ENCODE results near the genes SH3PXD2A and XPNPEP1.

- RRBS, 2 experiments: no CpG with 5 or more reads among the region's 1 CpG
Measured at GRCh38 chr10:103793844-103794131, 61.6 kb downstream of the SH3PXD2A start.

- RRBS, 2 experiments: no CpG with 5 or more reads among the region's 12 CpGs
Measured at GRCh38 chr10:103834885-103835549, 20.4 kb downstream of the SH3PXD2A start.

DNA sequence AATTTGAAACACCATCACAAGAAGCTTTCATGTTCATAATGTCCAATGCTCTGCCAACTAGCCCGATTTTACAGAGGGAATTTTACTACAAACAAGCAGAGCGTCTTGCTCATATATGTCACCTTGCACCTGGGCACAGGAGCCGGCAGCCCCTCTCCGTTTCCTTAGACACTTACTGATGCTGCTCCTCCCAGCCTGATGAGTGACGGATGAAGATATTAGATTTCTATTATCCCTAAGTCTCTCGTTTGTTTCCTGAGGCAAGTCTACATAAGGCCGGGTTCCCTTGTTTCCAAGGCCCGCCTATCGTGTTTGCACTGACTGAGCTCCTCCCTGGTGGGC lies 18.6 kb downstream of the SH3PXD2A start:
- RRBS, 2 experiments: no CpG with 5 or more reads among the region's 9 CpGs

GRCh38 chr10:103851993-103852687 lies 3.2 kb downstream of the SH3PXD2A start:
- RRBS, 2 experiments: no CpG with 5 or more reads among the region's 12 CpGs

DNA sequence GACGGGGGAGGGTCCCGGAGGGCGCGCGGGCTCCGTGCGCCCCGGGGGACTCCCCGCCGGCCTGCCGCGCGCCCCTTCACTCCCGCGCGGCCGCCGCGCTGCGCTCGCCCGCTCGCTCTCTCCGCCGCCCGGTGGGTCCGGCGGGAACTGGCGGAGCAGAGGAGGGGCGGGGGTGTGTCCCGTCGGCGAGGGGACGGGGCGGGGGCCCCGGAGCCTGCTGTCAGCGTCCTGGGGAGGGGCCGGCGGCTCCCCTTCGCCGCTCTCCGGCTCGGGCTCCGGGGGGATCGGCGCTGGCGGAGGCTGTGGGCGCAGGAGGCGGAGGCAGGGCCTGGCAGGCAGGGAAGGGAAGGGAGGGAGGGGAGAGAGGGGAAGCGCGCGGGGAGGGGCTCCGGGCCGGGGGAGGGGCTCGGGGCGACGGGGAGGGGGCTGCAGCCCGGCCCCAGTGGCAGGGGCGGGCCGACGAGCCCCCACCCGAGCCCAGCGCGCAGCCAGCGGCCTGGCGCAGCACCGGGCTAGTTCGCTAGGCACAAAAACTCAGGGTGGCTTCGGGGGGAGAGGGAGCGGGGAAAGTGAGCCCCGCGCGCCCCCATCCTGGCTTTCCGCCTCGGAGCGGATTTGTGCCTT lies at the start of gene SH3PXD2A:
TSS of gene SH3PXD2A (minus strand) at position 149 of the 624 bp plus-strand sequence.
- RRBS, 2 experiments: 14% methylated on average over 43 to 44 of the region's 76 CpGs

DNA sequence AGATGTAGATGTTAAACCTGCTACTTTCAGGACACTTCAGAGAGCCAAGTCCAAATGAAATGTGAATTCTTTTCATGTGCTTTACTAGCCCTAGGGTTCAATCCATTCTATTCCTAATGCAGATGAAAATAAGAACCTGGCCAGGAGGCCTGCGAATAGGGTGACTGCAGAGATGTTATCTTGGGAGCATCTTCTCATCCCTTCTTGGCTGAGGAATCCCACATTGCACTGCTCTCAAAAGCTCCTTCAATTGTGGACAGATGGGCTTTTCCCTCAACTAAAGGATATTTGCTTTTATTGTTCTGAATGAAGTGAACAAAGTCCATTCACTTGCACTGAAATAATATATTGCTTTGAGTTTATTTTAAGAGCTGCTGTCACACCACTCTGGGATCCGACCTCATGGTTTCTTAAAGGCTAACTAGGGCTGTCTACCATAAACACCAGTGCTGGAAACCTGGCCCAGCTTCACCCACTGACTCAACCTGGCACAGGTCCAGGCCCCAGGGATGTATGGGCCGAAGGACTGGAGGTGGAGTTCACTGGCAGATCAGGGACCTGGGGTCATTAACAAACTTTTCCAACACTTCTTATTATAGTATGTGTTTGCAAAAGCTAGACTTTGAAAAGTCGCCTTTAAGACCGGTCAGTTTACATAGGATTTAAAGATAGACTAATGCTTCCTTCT lies 30.1 kb downstream of the STN1 start:
- RRBS, 2 experiments: no CpG with 5 or more reads among the region's 5 CpGs

DNA sequence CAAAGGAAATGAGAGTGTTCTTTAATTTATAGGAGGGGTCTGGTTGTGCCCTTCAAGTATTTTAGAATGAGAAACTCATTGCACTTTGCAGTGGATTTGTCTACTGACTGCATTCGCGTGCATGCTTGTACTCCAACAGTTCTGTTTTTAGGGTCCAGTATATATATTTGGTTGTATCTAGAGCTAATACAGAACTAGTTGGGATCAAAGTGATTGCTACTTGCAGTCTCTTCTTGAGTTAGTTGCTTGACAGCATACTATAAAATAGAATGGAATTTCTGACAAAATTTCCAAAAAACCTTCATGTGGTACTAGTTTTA lies 1.2 kb downstream of the SLK start:
- RRBS, 2 experiments: no CpG with 5 or more reads among the region's 2 CpGs

- RRBS, 2 experiments: no CpG with 5 or more reads among the region's 4 CpGs
Measured at GRCh38 chr10:104020285-104020680, 53.3 kb downstream of the SLK start.

- RRBS, 2 experiments: no CpG with 5 or more reads among the region's 7 CpGs
Measured at GRCh38 chr10:104258164-104258760, 3.6 kb downstream of the GSTO1 start.

DNA sequence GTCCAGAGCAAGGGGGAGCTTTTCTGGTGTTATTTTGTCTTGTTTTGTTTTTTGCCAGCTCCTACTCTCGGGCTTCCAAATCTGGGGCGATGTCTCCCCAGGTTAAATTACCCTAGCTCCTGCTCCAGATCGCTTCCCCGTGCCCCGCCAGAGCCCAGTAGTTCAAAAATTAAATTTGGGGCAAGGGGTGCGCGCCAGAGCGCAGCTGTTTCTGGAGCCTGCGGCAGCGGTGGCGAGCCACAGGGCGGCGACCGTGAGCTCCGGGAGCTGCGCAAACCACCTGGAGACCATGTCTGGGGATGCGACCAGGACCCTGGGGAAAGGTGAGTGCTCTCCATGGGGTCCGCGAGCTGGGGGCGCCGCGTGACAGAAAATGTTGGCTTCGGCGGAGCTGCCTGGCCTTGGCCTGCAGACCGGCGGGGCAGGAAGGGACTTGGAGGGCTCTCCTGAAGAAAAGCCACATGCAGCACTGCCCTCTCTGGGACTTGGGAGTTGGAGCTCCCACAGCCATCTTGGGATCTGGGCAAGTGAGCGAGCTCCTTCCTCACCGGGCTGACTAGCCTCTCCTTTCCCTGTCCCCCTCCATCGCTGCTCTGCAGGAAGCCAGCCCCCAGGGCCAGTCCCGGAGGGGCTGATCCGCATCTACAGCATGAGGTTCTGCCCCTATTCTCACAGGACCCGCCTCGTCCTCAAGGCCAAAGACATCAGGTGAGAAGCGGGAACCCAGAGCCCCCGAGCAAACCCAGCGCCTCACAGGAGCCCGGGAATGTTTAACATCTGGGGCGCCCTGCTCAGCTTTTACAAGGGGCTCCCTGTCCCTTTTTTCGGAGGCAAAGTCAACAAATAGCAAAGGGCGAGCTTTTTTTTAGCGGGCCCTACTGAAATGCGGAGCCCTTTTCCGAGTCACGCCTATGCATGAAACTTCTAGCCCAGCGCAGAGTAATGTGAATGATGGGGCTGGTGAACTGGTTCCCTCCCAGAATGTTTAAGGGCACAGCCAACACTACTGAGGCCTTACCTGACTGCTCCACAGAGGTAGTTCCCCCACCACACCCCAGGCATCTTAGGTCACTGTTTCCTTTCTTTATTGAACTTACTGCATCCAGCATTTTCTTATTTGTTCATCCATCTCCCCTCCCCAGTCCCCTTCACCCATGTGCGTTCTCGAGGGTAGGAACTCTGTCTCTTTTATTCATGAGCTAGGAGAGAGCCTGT lies 6.0 kb downstream of the GSTO2 start:
- RRBS, 2 experiments: 95 to 98% methylated on average over 1 of the region's 47 CpGs

GRCh38 chr10:104328330-104328838 lies 9.9 kb downstream of the ITPRIP start:
- RRBS, 2 experiments: no CpG with 5 or more reads among the region's 8 CpGs

GRCh38 chr10:108132180-108132765 lies 967.8 kb upstream of the SORCS1 start:
- RRBS, 2 experiments: no CpG with 5 or more reads among the region's 5 CpGs

DNA sequence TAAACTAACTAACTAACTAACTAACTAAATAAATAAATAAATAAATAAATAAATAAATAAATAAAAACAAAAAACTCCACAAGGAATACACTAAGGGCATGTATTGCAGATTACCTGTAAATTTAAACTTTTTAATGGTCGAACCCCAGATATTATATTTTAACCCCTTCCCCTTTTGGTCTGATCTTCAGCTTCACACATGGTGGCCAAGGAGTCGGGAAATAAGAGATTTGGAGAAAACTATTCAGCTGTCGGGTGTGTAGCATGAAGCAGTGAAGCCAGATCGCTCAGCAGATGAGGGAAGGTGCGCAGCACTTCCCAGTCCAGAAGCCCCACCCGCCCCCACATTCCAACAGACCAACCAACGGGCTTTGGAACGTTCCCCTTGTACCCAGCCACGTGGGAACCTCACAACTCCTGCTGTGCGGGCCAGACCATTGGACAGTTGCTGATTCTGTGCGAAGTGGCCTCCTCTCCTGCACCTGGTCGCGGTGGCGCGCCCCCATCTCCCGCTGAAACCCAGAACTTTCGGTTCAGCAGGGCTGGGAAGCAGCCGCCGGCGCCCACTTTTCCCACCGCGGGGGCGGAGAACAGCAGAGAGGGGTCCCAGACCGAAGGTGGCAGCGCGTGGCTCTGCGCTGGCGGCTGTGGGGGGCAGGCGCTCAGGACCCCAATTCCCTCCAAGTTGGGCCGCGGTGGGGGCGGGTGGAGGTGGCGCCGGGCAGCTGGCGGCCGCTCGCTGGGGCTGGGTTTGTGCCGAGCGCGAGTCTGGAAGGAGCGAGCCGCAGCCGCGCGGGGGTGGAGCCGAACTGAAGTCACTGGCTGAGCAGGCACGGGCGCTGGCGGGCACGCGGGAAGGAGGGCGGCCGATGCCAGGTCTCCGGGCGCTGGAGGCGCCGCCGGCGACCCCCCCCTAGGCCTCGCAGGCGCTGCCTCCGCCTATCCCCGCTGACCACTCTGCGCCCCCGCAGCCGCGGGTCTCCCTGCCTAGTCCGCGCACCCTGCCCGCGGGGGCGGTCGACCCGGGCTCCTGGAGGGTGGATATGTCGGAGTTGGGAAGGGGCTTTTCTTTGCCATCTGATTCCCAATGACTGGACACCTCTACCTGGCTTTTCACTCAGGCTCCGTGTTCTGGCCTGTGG lies 1301.5 kb upstream of the SORCS1 start:
- RRBS, 2 experiments: 11% methylated on average over 7 of the region's 76 CpGs; no CpG with 5 or more reads in 1 of the 2 experiments

DNA sequence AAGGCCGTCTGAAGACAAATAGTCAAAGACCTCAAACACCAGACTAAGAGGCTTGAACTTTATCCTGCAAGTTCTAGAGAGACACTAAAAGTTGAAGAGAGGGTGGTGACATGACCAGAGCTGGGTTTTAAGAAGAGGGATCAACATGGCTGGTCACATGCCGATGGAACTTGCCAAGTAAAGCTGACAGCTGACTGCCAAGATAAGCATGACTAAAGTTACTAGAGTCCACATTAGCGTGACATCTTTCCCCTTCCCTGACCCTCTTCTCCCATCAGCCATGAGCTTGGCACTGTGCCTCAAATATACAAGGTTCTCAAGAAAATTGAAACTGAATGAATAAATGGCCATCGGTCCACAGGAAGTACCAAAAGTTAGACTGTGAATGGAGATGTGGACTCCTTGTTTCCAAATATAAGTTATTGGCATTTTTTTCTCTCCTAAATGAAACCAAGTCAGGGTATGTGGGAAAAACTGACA lies 24.6 kb downstream of the XPNPEP1 start:
- RRBS, 2 experiments: no CpG with 5 or more reads among the region's 4 CpGs

- RRBS, 2 experiments: under 1 to 2% methylated on average over 33 to 35 of the region's 110 CpGs
Measured at GRCh38 chr10:109922721-109923950, at the start of gene XPNPEP1. TSS of gene XPNPEP1 (minus strand) at chr10:109923511.

DNA sequence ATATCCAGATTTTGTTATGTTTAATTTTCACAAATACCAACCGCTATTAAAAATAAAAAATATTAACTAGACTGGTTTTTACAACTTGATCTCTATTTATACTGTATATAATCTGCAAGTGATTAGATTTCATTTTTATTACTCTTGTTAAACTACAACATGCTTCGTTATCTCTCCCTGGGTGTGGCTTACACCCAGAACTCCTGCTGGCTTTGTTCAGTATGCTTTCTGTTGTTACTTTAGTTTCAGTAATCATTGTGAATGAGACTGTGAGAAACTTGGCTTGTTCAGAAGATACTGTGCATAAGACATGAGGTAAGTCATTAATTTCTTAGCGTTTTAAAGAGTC lies 11.7 kb upstream of the ADD3 start:
- RRBS, 2 experiments: no CpG with 5 or more reads among the region's 3 CpGs

DNA sequence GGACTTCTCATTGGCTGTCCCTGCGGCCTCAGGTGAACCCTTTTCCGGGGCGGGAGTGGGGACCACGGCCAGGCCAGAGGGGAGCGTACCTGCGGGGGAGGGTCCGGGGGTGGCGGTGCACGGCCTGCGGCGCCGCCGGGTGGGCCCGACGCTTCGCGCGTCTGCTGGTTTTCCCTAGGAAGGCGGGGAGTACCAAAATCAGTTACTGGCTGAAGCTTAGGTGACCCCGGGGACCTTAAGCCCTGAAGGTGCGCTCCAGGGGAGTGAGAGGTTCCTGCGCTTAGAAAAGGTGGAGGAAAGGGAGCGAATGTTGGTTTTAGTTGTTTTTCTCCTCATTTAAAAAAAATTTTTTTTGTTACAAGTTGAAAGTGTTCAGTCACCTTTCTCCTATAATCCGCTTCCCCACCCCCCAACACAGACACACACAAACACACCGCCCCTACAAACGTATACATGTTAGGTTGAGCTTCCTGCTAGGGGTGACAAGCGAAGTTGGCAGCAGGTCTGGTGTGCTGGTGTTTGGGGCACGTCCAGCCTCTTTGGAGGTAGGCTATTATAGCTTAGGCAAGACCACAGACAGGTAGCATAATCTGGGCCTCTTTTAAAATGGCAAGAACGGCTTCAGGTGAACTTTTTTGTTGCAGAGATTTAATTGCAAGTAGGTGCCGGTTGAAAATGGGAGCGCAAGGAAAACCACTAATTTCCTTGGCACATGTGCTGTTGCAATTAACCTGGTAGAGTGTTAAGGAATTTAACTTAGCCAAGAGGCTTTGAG lies 841 bp downstream of the ADD3 start:
- RRBS, 2 experiments: 8 to 11% methylated on average over 13 of the region's 31 CpGs

DNA sequence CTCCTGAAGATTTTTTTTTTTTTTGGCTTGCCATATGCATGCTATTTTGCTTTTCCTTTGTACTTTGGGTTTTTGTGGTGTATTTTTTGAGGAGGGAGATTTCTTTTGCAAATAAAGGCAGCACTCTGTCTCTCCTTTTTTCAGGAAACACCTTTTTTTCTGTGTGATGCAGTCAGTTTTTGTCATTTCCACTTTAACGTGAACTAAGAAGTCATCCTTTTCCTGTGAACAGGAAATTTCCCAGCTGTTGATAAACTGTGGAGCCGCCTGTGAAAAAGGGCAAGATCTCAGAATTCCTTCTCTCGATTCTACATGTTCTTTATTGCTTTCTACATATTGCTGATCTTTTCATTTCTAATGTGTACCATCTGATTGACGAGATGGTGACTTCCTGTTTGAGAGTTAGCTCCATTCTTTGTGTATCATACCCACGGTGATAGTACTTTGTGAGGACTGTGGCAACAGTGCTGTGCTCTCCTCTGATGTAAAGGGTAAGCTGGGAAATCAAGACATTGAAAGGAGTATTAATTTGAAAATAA lies 50.4 kb downstream of the ADD3 start:
- RRBS, 2 experiments: no CpG with 5 or more reads among the region's 5 CpGs

- RRBS, 2 experiments: 1 to 2% methylated on average over 32 of the region's 112 CpGs
Measured at GRCh38 chr10:110225429-110226555, 18.4 kb downstream of the MXI1 start.

DNA sequence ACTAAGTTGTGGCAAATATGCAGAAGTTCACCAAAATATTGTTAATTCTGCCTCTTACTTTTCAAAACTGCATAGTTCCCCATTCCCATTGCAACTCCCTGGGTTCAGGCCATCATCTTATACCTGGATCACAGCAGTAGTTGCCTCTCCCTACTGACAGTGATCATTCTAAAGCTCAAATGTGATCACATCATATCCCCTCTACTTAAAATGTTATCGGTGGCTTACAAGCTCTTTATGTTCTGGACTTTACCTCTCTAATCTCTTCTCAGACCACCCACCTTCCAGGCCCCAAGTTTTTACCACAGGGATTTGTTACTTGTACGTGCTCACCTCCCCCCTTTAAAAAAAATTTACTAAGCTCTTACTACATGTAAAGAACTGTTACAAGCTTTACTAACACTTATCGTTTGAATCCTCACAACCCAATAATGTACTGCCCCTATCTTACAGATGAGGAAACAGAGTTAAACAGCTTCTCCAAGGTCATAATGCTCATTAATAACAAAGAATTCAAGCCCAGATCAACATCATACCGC lies 8.1 kb downstream of the SMNDC1 start:
- RRBS, 2 experiments: no CpG with 5 or more reads among the region's 4 CpGs